Paraaortic lymph node (tissue), 1 donor: ENCODE results near the genes URM1 and SET.

DNA sequence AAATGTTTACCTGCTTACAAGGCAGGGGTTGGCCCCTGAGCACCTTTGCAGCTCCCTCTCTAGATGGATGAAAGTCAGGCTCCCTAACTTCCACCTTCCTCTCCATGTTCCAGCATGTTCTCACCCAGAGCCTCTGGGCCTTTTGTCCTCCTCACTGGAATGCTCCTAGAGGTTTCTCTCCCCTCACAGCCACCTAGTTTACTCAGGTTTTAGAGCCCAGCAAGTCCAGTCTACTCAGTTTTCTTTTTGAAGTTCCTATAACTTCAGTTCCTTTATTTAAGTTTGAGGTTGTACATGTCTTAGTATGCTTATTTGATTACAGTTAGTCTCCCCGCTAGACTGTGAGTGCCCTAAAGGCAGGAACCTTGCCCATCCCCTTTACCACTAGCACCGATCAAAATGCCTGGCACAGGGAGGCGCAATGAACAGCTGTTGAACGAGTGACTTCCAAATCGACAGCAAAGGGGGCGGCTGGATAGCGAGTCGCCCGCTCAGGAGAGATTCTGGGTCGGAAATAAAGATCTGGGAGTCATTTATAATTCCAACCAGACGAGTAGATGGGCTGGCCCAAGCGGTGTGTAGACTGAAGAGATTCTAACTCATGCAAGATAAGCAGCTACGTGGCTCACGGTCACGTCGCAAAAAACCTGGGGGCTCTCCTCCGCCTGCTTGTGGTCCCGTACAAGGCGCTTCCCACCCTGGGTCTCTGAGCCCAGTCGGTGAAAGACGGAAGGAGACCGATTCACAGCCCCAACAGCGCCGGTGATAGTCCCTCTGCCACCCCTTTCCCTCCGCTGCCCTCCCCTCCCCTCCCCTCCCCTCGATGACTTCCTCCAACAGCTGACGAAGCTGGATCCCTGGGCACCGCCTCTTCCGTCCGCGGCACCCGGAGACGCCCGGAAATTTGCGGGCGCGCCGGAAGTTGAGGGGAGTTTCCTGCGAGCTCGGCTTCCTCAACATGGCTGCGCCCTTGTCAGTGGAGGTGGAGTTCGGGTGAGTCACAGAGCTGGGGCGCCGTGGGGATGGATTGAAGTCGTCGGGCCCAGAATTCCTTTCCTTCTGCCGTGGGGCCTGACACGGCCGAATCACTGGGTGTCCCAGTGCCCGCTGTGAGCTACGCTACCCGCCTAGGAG is at the start of gene URM1:
Gene URM1, plus strand, starts transcription at position 952 of the 1,134 bp plus-strand sequence.
- PRO-cap = bidirectional peak, plus-strand start at position 979 of the sequence, minus-strand start at position 796 of the sequence

GRCh38 chr9:128421603-128421884 is 887 bp downstream of the CERCAM start:
- PRO-cap = no peak

DNA sequence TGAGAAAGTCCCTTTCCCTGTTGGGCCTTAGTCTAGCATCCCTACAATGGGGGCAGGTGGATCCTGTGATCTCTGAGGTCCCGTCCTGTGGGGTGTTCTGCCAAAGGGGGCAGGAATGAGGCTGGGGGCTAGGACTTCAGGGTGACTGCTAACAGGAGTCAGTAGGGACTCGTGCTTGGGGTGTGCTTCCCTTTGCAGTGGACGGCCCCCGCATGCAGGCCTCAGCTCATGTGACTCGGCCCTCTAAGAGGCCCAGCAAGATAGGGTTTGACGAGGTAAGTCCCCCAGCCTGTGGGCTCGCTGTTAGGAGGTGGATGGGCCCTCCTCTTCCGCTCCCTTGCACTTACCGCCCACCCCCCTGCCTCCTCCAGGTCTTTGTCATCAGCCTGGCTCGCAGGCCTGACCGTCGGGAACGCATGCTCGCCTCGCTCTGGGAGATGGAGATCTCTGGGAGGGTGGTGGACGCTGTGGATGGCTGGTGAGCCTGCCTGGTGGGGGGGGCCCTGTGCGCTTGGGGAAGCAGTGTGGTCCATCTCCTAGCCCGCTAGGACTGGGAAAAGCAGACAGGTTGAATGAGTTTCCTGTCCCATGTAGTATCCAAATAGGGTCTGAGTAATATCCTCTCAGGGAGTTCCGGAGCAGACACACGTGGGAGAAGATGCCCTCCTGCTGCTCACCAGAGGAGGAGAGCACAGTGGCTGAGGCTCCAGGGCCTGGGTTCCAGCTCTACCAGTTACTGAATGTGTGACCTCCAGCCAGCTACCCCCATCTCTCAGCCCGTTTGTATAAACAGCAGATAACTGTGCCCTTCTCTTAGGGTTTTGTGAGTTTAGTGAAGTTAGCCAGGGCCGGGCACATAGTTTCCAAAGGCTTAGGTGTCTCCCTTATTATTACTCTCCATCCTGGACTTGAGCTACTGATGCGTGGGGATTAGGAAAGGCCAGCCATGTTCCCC is 8.2 kb downstream of the CERCAM start:
- PRO-cap = no peak

DNA sequence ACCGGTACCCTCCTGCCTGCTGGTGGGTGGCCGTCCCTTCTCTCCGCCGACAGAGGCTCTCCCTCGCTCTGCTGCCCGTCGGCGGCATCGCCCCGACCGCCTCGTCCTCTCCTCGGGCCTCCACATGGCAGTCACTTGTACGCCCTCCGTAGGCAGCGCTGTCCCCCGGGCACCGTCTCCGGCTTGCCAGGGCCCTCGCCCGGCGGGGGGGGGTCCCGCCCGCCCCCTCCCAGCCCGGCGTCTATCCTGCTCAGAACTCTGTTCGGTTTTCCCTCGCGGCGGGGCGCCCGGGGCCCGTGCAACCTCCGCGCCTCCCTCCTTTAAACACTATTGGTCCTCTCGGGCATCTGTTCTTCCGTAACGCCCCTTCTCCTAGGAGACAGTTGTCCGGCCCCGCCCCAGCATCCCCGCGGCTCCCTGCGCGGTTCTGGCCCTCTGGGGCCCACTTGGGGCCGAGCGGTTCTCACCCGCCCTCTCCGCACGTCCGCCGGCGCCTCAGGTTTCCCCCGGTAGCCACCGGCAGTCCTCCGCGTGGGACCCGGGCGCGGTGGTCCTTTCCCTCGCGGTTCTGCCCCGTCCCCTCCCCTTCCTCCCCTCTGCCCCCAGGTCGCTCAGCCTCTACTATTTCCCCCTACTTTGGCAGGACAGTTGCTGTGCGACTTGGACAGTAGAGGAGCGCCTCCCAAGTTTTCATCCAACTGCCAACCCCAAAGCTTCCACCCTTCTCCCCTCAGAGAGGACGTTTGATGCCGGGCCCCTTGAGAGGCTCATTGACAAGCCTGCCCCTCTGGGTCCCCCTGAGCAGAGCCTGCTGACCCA is 958 bp downstream of the ODF2 start:
- PRO-cap = bidirectional peak, plus-strand start at position 428 of the sequence, minus-strand start at position 270 of the sequence

DNA sequence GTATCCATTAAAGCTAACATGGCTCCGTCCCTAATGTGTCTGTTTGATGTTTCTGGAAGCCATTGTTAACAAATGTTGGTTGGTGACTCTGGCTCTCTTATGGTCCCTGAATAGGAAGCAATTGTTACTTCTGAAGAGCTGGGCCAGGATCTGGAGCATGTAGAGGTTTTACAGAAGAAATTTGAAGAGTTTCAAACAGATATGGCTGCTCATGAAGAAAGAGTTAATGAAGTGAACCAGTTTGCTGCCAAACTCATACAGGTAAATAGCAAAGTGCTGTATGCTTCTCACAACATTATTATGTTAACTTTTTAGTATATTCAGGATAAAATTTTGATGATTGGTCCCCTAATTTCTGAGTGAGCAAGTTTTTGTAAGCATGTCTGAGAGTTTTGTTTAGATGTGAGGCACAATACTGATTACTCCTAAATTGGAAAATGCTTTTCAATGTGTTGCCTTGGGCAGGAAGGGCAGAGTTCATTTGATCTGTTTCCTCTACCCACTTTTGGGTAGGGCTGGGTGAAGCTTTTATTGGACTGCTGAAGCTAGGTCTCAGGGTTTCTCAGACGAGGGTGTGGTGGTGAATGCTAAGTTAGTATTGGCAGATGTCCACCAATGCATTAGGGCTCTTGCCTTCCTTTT is 22.8 kb downstream of the SPTAN1 start:
- PRO-cap = no peak

- PRO-cap = no peak
These were observed 38.9 kb downstream of the DYNC2I2 start for GRCh38 chr9:128617624-128618243.

GRCh38 chr9:128634818-128635394 is 21.7 kb downstream of the DYNC2I2 start:
- PRO-cap = no peak

DNA sequence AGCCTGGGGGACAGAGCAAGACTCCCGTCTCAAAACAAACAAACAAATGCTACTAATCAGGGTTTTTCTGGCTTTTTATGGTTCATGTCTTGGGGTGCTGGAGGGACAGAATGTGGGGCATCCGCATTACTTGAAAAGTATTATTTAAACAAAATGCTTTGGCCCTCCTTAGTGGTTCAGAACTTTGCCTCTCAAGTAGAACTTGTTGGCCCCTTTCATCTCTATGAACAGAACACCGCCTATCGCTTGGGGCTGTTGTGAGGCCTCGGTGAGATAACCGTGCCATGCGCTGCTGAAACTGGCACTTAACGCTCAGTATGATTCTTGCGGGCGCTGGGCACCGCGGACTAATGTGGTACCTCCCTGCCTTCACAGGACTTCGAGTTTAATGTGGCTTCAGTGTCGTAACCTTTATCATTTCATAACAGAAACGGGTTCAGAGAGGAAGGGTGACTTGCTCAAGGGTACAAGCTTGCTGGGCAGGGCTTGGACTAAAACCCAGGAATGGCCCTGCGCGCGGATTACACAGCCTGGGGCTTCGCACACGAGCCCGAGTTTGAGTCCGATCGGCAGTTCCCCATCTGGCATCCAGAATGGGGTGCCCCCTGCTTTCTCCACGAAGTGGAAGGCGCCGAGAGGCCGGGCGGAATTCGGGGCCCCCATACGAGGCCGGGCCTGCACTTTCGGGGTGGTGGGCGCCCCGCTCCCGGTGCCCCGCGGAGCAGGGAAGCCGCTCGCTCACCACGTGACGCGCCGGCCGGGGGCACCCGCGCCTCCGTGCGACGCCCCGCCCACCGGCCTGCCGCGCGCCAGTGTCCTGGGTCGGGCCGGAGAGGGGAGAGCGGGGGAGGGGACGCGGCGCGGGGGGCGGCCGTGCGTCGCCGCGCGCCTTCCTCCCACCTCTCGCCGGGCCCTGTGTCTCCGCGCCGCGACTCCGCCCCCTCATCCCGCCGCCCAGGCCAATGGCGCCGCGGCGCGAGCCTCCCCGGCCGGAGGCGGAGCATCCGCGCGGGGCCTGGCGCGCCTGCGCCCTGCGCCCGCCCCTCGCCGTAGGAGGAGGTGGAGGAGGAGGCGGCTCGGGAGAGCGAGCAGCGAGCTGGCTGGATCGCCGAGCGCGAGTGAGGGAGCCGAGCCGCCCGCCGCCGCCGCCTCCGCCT is at the start of gene SET:
Gene SET, plus strand, starts transcription at position 1,042 of the 1,157 bp plus-strand sequence.
- PRO-cap = bidirectional peak, plus-strand start at position 838 of the sequence, minus-strand start at position 745 of the sequence; bidirectional peak, plus-strand start at position 1,052 of the sequence, minus-strand start at position 915 of the sequence

GRCh38 chr9:128691324-128692205 is 2.5 kb downstream of the SET start:
- PRO-cap = no peak

- PRO-cap = no peak
These were observed 4.4 kb downstream of the SET start for GRCh38 chr9:128693286-128694041.

GRCh38 chr9:128696404-128697303 is 5.6 kb upstream of the PKN3 start:
- PRO-cap = no peak

GRCh38 chr9:128702928-128703623 is 773 bp downstream of the PKN3 start:
- PRO-cap = bidirectional peak, plus-strand start at chr9:128703527, minus-strand start at chr9:128703393

DNA sequence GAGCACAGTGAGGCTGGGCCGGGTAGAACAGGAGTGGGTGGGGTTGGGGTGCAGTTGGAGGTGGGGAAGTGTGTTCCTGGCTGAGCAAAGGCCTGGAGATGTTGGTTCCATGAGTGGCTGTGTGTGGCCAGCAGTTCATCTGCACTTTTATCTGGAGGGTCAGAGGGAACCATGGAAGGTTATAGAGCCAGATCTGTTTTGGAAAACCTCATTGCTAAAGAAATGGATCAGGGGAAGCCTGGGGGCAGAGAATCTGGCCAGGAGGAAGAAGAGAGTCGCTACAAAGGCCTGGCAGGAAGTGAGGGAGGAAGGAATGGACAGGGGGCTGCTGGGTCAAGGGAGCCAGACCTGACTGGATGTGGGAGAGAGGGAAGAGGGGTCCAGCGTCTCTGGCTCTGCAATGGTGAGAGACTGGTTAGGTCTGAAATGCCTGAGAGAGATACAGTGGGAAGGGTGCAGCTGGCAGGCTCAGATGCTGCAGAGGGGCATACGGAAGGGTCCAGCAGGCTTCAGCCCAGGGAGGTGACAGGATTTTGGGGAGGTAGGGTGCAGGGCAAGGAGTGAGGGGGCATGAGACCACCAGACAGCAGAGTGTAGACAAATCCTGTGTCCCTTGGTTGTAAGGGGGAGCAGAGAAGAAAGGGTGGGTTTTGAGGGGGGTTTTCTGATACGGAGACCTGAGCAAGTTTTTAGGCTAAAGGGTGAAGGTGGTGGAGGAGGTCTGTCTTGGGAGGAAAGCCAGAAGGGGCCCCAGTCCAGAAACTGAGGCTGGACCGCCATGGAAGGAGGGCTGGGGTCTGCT is 1.1 kb downstream of the ZDHHC12 start:
- PRO-cap = no peak

GRCh38 chr9:128883387-128883627 is 1.4 kb downstream of the LRRC8A start:
- PRO-cap = no peak

DNA sequence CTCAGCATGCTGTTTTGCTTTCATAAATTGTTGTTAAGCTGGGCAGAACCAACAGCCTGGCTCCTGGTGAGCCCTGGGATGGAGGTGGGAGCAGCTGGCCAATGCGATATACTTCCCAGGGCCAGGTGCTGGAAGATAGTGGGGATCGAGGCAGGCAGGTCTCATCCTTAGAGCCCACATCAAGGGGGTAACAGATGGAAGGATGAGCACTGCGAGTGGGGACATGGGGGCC is 5.2 kb upstream of the PHYHD1 start:
- PRO-cap = no peak

- PRO-cap = no peak
These were observed 477 bp downstream of the DOLK start for GRCh38 chr9:128946933-128947319.

DNA sequence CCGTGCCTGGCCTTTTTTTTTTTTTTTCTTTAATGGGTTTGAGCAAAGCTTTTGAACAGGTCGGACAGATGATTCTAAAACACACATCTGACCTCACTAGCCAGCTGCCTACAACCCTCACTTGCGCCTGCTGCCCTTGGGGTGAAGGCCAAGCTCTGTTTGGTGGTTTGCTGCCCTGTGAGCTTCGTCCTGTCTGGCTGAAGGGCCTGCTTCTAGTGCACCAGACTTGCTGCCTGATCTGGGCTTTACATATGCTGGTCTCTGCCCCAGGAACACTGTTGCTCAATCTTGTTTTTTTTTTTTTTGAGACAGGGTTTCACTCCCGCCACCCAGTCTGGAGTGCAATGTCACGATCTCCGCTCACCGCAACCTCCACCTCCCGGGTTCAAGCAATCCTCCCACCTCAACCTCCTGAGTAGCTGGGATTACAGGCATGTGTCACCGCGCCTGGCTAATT is 16.4 kb upstream of the DOLPP1 start:
- PRO-cap = no peak

GRCh38 chr9:129068476-129069062 is 12.3 kb upstream of the DOLPP1 start:
- PRO-cap = no peak

DNA sequence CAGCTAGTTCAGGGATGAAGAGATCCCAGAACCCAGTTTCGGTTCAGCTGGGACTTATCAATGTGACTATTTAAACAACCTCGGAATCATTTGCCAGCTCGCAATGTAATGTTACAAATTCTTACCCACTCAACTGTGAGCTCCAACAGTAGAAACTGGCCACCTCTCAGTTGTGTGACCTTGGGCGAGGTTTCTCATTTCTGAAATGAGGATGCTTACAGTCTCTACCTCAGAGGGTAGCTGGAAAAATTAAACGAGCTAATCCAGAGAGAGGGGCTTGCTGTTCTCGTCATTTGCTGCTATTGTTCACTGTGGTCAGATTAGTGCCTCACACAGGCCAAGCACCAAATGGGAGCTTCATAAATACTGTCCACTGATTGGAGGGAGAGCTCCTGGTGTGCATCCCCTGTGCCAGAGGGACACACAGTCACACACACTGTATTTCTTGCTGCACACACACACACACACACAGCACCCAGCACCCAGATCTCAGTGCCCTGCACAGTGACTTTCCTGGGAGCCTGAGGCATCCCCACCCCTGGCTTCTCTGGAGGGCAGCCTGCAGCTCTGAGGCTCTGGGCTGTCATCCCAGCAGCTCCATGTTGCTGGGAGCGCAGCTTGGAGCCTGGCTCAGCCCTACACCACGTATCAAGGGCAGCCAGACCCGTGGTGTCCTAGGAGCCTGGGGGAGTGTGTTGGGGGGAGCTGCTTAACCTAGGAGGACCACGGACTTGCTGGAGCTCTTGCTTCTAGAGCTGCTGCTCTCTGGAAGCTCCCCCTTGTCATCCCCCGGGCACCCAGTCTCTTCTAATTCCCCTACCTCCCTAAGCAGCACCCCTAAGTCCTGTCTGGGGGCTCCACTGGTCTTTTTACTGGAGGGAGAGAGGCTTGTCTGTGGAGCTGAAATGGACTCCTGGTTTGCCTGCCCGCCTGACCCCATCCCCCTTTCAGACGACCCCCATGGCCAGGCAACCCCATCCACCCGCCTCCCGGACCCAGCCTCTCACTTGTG is 5.4 kb downstream of the IER5L start:
- PRO-cap = no peak

GRCh38 chr9:129193533-129194163 is 15.6 kb upstream of the IER5L start:
- PRO-cap = no peak